Ishikawa (cell line): ENCODE data around the genes SLC17A2, H3C3, H2AC6 and H2BC6.

DNA sequence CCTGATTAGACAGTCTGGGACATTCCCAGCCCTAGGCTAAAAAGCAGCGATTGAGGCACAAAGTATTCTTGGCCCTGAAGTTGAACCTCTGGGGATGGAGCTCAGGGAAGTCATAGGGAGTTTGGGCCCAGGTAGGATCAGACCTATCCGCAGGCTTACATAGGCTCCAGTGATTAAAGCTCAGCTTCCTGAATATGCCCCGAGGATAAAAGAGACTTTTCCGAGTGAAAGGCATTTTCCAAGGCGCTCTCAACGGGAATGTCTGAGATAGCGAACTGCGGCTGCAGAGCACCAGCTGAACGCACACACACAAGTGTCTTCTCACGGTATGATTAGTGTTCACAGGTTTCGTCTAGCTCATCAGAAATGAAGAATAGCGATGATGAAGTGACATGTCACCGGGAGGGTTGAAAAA is 717 bp upstream of the CARMIL1 start:
- RRBS = under 1% methylated on average over 1 of the region's 13 CpGs

DNA sequence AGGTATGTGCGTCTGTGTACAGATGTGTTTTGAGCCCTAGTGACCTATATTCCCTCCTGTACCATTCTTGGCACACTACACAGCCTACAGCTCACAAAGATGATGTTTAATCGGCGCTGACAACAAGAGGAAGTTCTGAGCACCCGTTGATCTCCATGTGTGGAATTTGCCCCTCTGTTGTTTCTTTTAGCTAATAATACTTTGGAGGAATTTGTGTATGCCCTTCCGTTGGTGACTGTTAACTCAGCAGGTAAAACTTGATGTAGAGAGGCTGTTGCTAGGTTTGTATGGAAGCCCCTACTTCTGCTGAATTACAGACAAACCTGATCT is 1.5 kb downstream of the CARMIL1 start:
- RRBS = no CpG with 5 or more reads among the region's 5 CpGs

- RRBS = no CpG with 5 or more reads among the region's 10 CpGs
These were observed 38.7 kb downstream of the CARMIL1 start for GRCh38 chr6:25317809-25318368.

- RRBS = no CpG with 5 or more reads among the region's 12 CpGs
These were observed 136.6 kb upstream of the SCGN start for GRCh38 chr6:25515455-25515818.

- RRBS = no CpG with 5 or more reads among the region's 7 CpGs
These were observed 6.1 kb upstream of the SLC17A4 start for GRCh38 chr6:25748499-25748729.

DNA sequence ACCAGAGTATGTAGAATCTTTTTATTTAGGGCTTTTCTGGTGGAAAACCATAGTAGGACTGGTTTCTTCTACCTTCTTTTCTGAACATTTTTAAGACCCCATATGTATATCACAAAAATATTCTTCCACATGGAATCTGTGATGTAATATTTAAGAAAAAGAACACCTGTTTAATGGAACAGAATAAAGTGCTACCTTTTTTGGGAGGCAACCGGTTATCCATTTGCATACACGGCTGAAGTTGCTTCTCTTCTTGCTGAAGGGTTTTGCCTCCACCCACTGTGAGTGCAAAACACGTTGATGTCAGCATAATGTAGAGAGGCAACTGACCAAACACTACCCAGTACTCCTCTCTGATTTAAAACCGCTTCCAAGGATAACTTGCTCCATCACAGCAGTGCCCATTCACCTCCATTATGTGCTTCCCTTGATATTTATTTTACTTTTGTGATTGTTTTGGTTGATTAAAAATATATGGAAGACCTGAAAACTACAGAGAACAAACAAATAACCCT is 1.5 kb downstream of the SLC17A1 start:
- RRBS = no CpG with 5 or more reads among the region's 4 CpGs

DNA sequence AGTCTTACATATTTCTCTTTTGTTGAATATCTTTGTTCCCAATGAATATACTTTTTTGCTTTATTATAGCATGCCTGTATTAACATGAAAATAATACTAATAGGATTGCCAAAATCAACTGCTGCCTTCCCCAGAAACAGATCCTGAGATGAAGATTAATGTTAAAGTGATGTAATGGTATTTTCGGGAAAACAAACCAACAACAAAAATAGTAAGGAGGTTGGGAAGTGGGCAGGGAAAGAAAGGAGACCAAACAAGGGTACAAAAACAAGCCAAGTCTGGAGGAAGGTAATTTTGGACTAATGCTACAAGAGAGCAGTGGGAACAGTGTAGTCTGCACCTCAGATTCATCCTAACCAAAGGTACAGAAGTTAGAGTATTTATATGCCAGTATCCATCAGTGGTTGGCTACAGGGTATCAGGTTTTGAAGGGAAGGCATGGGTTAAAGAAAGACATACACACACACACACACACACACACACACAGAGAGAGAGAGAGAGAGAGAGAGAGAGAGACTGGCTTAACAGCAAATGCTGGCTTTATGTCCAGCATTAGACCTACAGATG is 3.6 kb upstream of the SLC17A1 start:
- RRBS = no CpG with 5 or more reads among the region's 1 CpG

GRCh38 chr6:25876236-25876688 is 2.2 kb upstream of the SLC17A3 start:
- RRBS = no CpG with 5 or more reads among the region's 1 CpG

DNA sequence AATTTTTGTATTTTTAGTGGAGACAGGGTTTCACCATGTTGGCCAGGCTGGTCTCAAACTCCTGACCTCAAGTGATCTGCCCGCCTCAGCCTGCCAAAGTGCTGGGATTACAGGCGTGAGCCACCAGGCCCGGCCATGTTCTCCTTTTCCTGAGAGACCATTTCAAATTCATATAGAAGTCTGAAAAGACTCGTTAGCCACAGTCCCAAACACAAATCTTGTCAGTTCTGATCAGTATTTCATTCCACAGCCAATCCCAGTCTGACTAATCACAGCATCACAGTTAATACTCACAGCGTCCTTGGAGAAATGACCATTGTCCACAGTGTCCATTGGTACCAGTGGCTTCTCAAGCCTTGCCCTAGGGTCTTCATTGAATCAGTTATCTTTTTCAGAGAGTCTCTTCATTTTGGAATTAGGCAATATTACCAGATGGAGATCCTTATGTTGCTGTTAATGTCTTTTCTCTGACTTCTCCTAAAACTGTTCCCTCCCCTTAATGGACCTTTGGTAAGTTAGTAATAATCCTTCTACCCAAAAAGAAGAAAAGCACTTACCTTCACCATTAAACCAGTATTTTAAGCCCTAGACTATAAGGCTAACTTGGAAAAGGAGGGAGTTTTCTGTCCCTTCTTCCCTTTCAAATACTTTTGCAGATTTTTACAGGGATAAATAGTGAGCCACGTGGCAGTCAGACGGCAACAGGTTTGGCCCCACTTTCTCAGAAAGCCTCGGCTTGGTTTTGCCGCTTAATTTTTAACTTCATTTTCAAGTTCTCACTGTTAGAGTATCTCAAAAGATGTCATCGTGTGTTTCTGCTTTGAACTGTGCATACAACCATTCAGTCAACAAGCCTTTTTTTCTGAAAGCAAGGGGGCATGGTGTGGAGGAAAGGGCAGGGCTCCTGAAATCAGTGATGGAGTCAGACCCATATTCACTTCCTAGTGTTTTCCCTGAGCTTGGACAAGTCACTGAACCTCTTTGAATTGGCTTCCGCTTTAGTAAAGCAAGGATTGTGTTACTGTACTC is at the start of gene SLC17A2:
Gene SLC17A2 (minus strand): TSS at position 709 of the 1,029 bp plus-strand sequence.
- RRBS = no CpG with 5 or more reads among the region's 11 CpGs

GRCh38 chr6:25962945-25964081 is 711 bp downstream of the TRIM38 start:
- RRBS = no CpG with 5 or more reads among the region's 11 CpGs

DNA sequence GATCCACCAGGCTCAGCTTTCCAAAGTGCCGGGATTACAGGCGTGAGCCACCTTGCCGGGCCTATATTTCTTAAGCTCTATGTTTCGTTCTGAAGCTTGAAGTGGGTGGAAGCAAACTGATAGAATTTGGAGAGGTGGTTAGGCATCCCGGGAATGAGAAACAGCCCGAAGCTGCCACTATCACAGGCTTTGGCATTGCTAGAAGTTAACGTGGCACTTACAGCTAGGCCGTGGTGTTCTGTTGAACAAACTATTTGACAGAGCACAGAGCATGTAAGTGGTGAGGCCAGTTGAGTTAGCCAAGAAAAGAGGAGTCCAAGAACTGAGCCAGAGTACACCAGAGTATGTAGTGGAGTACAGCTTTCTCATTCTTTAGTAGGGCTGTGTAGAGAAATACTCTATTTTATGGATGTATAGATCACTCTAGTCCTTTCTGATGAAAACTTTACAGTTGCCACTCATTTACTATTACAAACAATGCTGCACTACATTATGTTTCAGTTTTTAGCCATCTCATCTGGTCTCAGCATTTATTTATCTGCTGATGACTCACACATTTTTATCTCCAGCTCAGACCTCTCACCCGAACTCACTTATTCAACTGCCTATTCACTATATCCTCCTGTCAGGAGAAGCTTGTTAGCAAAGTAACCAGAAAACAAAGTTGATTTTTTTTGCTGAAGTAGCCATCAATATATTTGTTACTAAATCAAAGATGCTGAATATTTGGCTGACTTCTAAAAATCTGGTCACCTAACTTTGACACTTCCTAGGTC is 1.6 kb downstream of the H4C2 start:
- RRBS = 93% methylated on average over 3 of the region's 9 CpGs

DNA sequence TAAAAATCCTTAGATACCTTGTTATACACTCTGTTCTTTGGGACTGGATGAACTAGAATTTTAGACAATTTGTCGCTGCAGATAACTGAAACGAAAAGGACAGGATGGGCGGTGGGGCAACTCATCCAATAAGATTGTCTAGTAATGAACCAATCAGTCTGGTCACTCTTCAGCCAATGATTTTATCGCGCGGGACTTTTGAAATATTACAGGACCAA is 157 bp upstream of the H3C3 start:
- RRBS = no CpG with 5 or more reads among the region's 6 CpGs

DNA sequence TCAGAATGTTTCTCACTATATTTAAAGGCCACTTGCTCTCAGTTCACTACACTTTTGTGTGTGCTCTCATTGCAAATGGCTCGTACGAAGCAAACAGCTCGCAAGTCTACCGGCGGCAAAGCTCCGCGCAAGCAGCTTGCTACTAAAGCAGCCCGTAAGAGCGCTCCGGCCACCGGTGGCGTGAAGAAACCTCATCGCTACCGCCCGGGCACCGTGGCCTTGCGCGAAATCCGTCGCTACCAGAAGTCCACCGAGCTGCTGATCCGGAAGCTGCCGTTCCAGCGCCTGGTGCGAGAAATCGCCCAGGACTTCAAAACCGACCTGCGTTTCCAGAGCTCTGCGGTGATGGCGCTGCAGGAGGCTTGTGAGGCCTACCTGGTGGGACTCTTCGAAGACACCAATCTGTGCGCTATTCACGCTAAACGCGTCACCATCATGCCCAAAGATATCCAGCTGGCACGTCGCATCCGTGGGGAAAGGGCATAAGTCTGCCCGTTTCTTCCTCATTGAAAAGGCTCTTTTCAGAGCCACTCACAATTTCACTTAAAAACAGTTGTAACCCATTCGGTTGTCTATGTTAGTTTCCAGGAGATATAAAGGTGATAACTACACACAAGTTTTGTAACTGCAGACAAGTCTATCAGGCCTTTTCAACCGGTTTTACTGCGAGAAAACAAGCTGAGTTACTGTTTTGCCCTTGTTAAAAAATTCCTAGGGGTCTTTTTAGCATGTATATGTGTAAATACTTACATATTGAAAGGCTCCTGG is at the start of gene H3C3:
Gene H3C3 (plus strand): TSS at position 49 of the 768 bp plus-strand sequence.
- RRBS = no CpG with 5 or more reads among the region's 42 CpGs

GRCh38 chr6:26124025-26125141 is at the start of gene H2AC6:
H2AC6 (plus strand) TSS chr6:26124172.
- RRBS = 2% methylated on average over 13 of the region's 55 CpGs

DNA sequence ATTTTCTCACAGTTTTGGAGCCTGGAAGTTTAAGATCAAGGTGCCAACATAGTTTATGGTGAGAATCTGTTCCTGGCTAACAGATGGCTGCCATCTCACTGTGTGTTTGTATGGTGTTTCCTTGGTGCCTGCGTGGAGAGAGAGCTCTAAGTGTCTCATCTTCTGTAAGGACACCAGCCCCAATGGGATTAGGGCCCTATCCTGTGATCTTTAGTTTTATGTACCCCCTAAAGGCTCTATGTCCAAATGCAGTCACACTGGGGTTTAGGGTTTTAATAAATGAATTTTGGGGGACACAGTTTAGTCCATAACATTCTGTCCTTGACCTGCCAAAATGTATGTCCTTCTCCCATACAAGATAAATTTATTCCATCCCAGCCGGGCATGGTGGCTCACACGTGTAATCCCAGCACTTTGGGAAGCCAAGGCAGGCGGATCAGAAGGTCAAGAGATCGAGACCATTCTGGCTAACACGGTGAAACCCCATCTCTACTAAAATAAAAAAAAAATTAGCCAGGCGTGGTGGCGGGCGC is 6.1 kb downstream of the H2AC6 start:
- RRBS = no CpG with 5 or more reads among the region's 9 CpGs

- RRBS = no CpG with 5 or more reads among the region's 4 CpGs
These were observed 14.6 kb upstream of the H1-4 start for GRCh38 chr6:26141305-26142138.

GRCh38 chr6:26183525-26184410 is at the start of gene H2BC6:
H2BC6 (plus strand) TSS chr6:26183761.
- RRBS = no CpG with 5 or more reads among the region's 37 CpGs

- RRBS = no CpG with 5 or more reads among the region's 24 CpGs
These were observed 992 bp downstream of the H3C6 start for GRCh38 chr6:26225769-26226485.

GRCh38 chr6:26311133-26311553 is 25.8 kb upstream of the H4C8 start:
- RRBS = no CpG with 5 or more reads among the region's 14 CpGs

- RRBS = no CpG with 5 or more reads among the region's 12 CpGs
These were observed 27.0 kb upstream of the H4C8 start for GRCh38 chr6:26312377-26312744.